Measurements from ENCODE around the gene CSH1.

DNA sequence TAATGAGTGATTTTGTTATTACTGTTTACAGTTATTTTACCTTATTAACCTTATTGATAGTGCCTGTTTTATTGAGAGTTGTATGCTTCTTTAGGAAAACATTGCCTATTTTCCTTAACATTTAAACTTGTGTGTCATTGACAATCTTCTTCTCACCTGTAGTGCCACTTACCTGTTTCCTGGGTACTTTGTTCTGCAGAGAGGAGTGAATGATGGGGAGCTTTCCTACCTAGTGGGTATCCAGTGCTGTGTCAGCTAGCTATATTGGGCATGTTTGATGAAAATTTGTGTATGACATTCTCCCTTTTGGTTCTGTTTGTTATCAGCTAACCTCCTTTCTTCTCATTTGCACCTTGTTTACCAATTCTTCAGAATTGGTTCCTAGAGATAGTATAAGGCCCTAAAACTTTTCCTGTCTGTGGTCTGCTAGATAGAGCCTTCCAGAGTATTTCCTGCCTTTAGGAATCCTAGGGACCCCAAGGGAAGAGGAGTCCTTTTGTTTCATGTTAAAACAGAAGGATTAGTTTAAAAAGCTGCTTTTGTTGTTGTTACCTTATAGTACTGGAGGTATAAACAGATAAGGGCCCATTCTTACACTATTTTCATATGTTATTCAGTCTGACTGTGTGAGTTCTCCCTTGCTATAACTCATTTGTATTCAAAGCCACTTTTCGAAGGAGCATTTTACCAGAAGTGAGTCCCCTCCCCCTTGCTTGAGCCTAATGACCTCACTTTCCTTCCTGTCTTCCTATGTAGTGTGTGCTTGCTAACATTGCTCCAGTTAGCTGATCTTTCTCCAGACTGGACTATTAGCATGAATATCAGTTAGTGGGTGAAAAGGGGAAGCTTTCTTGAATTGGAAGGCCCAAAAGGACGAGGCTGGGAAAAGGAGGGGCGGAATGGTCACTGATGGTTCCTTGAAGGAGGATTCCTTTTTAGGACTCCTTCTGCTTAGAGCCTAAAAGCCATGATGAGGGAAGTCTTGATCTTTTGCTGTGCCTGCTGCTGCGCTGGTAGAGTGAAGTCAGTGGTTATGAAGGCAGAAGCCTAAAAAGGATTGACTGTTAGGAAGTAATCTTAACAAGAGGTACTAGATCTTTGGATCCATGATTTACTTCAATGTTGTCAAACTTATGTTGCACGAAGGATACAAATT is 11.7 kb downstream of the MAP3K3 start:
- PRO-cap: no peak

DNA sequence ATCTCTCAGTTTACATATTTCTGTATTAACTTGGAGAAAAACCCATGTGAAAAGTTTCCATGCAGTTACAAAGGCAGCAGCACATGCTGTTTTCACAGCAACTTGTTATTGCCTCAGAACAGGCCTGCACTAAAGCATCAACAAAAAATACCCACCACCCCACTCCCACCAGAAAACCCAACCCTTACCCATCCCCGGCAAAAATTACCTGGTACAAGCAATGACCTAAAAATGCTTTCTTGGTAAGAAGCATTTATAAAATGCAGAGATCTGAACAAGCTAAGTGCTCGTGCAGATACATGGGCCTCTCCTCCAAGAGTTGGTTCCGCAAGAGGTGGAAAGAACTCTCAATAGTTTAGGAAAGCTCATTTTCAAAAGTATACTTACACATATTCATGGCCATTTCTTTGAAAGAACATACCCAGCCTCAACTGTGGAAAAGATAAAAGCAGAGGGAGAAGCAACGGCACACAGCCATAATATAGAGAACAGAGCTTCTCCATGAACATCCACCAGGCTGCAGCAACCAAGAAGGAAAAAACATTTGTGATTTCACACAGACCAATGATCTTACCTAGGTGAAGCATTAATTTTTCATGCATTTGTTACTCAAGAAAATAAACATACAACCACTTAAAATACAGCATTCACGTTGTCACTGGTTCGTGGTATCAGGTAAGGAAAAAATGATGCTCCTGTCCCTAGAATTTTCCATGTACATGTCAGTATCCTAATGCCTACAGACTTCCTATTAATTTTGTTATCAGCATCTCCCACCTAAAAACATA is 4.1 kb upstream of the STRADA start:
- PRO-cap: no peak

DNA sequence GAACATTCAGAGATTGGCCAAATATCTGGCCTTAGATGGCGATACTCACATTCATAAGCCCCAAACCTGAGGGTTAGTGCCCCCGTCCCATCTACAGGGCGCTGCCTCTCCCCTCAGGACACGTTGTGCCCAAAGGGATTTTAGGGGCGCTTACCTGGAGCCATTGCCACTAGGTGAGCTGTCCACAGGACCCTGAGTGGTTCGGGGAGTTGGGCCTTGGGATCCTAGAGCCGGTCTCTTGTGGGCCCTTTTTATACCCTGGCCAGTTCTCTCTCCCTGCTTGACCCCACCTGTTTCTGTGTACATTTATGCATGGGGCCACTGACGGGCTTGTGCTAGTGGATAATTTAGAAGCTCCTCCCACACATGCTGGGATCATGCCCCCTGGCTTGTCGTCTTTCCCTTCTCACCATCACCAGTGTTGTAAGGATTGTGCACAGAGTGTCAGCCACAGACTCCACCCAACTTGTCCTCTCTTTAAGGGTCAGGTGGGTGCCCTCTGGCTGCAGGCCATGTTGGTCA is at the start of gene CSH1:
Gene CSH1 (minus strand): TSS at position 227 of the 522 bp plus-strand sequence.
- PRO-cap: no peak

DNA sequence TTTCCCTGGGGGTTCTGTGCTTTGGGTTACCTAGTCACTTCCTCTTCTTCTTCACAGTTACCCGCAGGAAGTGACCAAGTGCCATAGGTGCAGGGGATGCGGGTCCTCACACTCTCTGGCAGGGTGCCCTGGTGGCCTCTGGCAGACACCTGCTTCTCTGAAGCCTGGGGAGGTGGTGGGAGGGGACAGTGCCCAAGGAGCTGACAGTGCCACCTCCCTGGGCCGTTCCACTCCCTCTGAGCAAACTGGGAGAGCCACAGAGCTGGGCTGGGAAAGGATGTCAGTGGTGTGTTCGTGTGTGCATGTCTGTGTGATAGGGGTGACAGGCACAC is 18.2 kb downstream of the SCN4A start:
- PRO-cap: no peak

DNA sequence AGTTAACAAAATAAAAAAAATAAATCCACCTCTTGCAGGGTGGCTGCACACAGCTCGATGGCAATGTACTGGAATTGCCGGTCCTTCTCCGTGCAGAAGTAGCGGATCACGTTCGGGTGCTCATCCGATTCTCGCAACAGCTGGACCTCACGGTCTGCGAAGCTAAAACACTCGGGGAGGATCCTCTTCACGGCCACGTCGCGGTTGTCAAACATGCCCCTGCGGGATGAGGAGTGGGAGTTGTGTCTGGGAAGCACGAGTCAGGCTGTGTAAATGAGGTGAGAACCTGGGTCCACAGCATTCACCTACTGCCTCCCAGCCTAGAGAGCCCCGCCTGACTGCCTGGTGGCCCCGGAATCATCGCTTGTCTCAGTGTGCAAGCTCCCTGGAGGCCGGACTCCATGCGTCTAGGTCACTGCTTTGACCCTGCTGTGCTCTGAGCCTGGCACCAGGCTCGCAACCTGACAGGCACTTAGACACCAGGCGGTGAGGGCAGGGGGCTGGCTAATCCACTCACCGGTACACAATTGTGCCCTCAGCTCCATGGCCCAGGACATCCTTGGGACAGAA is 33.9 kb upstream of the ICAM2 start:
- PRO-cap: no peak

DNA sequence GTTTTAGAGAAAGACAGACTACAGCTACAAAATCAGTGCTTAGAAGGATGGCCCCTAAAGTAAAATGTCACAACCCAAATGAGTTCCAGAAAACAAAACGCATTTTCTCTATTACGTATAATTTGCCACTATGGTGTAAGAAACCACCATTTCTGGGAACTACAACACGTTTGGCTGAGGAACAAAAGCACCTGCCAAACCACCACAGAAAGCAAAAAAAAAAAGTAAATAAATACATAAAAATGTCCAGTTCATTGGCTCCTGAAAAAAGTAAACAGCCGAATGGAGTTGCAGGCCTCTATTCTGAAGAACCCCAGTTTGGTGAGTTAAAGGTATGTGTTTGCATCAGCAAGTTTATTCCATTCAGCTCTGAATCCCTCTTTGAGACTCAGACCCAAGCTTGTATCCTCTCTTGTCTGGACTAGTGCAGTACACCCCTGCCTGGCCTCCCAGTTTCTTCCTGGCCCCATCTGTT is 37.0 kb downstream of the ERN1 start:
- PRO-cap: no peak

- PRO-cap: no peak
Observed at GRCh38 chr17:64120940-64121550, 8.9 kb downstream of the ERN1 start.

GRCh38 chr17:64145907-64146041 is 15.8 kb upstream of the ERN1 start:
- PRO-cap: bidirectional peak, plus-strand start at chr17:64145970, minus-strand start at chr17:64145746

DNA sequence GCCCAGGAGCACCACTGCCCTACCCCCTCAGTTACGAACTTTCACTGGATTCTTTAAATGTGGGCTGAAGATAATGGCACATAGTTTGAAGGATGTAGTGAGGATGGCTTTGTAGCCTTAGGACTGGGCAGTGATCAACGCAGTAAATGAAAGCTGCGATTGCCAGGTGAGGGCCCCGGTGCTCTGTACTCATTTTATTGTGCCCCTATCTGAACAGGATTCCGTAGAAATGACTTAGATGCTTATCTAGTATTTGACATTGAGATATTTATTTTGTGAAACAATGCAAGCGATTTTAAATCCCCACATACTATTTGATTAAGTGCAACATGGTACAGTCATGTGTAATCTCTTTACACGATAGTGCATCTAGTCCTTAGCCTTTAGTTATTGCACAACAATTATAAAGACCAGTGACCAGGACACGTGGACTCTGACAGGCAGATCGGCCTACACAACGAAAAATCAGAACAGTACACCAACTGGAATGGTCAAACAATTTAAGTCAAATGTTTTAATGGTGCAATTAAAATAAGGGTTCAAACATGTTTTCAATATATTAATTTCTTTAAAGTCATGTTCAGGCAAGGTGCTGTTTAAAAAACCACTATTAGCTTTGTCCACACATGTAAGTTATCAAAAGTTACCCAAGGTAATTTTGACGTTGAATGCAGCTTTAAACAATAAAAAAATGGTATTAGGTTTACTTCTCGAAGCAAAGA is 17.4 kb upstream of the ERN1 start:
- PRO-cap: no peak

DNA sequence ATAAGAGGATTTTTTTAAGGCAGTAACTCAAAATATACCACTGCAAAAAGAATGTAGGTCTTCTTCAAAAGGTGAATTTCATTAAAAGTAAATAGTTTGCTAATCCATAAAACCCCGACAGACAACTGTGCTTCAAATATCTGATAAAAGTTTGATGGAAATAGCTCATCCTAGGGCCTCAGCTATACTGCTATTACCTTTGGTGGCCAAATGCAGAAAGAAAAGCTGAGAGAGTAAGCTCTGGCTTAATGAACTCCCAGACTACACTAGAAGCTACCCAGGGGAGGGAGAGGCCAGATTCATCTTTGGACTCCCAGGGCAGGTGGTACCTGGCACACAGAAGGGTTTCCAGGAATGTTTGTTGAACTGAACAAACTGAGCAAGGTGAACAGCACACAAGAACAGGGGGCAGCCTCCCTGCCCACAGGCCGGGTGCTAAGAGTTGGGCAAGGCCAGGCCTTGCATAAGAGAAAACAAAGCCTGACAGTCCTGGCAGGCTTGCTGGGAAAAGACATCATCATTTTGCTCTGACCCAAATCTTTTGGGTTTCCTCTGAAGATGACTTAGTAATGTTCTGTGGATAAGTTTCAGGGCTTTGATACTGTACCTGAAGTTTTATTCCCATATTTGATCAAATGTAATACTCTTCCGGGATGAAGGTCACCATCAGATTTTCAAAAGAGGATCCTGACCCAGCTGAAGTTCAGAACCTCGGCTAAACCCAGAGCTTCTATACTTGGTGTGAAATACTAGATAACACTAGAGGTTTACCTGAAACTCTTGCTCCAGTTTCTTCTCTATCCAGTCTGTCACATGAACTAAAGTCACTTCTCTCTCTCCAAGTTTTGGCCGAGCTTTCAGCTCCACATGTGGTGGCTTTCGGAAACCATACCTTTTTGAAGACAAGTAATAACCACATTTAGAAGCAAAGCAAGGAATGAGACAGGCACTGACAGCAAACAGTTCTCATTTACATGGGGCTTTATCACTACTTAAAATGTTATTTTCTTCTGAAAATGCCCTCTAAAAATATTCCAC is 20.4 kb upstream of the ERN1 start:
- PRO-cap: no peak

DNA sequence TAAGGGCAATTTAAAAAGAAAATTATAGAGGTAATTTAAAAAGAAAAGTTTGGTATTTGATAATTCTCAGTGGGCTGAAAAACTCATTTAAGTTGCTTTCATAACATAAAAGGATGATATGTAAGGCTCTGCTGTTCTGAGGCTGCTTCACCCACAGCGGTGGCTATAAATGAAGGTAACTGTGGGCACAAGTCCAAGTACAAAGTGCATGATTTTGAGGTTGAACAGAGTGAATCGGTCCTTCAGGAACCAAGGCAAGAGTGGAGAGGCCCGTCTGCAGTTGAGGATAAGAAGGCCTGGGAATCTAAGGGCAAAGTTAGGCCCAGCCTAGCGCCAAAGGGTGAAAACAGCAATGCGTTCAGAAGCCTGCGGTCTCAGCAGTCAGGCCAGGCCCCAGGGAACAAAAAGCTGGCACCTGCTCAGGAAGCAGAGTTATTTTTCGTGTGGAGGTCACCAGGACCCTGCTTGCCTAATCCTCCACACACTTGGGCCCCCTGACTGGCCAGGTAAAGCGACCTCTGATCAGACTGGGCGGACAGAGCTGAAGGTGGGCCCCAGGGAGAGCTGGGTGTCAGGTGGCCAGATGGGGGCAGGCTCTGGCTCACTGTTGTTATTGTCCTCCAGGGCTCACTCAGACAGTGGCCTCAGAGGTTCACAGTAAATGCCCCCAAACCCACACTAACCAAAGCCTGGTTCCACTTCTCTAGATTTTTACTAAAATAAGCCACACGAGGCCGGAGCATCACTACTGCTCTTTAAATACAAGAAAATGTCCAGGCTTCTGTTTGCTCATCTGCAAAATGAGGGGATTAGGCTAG is 46.5 kb downstream of the TEX2 start:
- PRO-cap: no peak

DNA sequence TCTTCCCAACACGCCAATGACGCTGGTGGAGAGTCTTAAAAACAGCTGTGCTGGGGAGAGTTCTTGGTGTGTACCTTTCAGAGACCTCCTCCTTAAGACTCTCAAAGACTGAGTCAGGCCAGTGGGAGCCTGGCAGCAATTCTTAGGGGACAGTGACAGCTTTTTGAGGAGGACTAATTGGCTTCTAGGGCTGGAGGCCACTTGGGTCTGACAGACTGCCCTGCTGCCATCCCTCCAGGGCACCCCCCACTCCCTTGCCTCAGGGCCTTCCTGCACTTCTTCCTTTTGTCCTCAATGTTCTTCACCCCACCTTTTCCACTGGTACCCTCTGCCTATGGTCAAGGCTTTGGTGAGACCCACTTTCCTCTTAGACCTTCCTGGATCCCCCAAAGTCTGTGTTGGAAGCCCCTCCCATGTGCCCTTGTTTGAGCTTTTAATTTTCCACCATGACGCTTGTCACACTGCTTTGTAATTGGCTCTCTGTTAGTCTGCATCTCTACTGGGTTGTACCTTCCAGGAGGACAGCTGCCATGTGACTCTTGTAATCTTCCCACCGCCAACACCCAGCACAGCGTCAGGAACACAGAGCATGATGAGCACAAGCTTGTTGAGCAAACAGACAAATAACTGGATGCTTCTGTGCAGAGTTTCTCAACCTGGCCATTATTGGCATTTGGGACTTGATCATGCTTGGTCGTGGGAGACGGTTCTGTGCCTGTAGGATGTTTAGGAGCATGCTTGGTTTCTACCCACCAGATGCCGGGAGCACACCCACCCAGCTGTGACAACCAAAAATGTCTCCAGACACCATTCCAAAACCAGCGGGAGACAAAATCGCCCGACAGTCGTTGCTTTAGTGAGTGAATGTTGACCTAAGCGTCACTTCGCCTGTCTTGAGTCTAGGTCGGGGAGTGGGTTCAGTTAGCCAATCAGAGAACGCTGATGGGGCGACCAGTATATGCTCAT is 57.4 kb upstream of the TEX2 start:
- PRO-cap: no peak

DNA sequence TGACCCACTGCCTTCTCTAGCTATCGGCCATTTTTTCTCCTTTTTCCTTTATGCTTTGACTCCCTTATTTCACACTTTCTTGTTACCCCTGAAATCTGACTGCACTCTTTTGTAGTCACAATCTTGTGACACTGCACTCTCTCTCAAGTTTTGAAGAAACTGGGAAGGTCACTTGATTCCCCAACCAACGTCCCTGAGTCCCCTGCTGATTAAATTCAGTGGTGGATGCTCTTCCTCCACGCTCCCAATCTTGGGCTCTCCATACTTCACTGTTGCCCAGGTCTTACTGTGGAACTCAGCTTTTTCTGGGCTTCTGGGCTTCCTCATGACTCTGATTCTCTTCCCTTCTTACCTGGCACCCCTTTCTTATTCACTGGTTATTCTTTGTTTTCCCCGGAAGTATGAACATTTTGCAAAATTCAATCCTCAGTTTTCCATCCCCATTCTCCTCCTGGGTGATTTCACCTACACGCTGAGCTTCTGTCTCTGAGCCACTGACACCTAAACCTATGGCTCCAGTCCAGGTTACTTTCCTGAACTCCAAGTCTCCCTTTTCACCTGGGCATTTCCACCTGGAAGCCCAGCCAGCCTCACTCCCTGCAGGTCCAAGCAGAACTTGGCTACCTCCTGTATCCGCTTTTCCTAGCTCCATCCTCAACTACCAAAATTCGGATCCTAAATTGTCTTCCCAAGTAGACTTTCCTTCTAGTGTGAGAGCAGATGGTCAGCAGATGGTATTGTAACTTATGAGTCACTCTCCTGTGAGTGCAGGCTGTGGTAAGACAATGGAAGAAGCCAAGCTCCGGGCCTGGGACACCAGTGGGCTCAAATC is 33.6 kb downstream of the PECAM1 start:
- PRO-cap: no peak

GRCh38 chr17:64496458-64496701 is 474 bp downstream of the POLG2 start:
- PRO-cap: no peak

GRCh38 chr17:64498686-64499671 is 2.1 kb upstream of the POLG2 start:
- PRO-cap: no peak

GRCh38 chr17:64507118-64507257 is 211 bp downstream of the CEP95 start:
- PRO-cap: no peak

DNA sequence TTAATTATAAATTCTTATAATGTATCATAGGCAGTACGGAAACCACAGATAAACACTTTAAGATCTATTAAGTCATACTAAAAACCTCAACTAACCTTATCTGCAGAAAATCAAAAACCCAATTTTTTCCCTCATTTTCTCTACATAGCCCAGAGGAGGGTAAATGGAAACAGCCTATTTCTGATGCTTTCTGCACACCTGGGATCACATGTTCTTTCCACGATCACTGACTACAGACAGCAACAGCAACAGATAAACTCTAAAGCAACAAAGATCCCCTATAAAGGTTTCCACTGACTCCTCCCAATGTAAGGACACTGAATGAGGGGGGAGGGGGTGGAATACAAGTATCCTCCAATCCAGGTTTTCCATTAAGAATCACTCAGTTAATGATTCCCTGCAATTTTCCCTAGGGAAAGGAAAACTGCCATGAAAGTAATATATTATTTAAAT is 2.0 kb downstream of the SMURF2 start:
- PRO-cap: no peak

GRCh38 chr17:64765158-64765680 is 103.1 kb upstream of the SMURF2 start:
- PRO-cap: no peak

- PRO-cap: no peak
Observed at GRCh38 chr17:64808294-64809072, 110.8 kb downstream of the LRRC37A3 start.

DNA sequence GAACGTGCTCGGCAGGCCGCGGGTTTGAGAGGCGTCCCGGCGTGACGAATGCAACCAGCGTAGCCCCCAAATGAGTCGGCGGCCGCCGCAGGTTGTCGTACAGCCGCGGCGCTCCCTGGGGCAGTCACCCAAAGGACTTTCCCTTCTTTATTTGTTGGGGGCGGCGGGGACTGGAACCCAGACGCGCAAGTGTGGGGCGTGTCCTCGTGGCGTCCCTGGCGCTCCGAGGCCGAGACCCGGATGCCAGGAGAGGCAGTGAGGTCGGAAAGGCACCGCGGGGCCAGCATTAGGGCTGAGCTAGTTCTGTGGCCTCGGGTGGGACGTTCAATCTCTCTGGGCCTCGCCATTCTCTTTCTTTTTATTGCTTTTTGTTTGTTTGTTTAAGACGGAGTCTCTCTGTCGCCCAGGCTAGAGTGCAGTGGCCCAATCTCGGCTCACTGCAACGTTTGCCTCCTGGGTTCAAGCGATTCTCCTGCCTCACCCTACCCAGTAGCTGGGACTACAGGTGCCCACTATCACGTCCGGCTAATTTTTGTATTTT is 56.7 kb upstream of the LRRC37A3 start:
- PRO-cap: bidirectional peak, plus-strand start at position 255 of the sequence, minus-strand start at position 242 of the sequence

All from jejunum (tissue), 1 donor.